Heart right ventricle (tissue), 2 donors: ENCODE measurements around the genes PHF8, GNL3L, PAGE2B, PAGE5, USP51 and UBQLN2.

DNA sequence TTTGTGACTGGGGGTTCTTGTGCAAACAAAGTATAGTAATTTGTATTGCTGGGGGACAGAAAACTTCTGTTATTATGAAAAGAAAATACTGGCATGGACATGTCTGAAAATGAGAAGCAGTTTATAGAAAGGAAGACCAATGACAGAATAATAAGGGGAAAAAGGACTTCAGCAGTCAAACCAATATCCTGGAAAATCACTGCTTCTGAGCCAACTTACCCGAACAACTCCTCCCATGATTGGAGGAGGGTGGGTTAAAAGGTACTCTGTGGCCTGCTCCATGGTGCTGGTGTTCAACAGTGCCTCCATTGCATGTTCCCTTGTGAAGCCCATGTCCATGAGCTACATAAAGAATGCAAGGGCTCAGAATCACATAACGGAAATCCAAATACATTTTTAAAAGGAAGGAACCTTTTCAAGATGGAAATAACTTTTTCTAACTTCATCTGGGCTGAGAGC is 95.7 kb downstream of the HUWE1 start:
- PRO-cap, 2 experiments = no peak in any of the 2 experiments

DNA sequence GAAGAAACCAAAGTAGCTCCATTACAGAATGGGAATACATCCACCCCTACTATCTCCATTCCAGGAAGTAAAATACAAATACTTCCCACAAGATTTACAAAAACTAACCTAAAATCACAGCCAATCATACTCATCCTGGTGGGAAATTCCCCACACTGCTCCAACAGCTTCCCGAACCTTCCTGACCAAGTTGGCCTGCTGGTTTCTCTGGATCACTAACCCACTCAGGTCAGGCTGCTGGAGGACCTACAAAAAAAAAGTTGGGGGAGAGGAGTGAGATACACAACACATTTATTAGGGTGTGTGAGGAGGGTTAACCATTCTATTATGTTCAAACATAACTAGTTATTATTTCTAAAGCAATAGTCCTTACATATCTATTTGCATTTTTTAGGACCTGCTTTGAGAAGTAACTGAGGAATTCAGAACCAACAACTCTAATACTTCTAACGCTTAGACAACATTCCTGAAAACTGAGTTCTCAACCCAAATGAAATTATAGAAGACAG is 6.5 kb downstream of the HUWE1 start:
- PRO-cap, 2 experiments = no peak in any of the 2 experiments

- PRO-cap, 2 experiments = peak in 2 of 2 experiments; most common plus-strand start chrX:54044003 (in 1); most common minus-strand start chrX:54043934 (in 2)
Observed at GRCh38 chrX:54043745-54044568, at the start of gene PHF8. Gene PHF8 (minus strand): TSS chrX:54044473.

DNA sequence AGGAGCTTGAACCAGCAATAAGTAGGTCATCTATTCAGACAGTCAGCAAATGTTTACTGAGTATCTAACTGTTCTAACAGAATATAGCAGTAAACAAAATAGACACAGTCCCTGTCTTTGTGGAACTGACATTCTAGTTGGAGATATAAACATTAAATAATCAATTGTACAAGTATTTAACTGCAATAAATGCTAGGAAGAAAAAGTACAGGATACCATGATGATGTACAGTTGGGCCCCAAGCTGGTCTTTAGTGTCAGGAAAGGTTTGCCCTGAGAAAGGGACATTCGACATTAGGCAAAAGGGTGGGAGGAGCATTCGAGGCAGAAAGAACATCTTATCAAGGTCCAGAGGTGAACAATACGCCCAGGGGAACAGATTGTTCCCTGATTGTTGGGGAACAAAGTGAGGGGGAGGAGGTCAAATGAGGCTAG is 20.4 kb upstream of the TSR2 start:
- PRO-cap, 2 experiments = no peak in any of the 2 experiments

GRCh38 chrX:54529946-54530849 is at the start of gene GNL3L:
Gene GNL3L (plus strand): TSS chrX:54530219.
- PRO-cap, 2 experiments = peak in 2 of 2 experiments; most common plus-strand start chrX:54530218 (in 1); most common minus-strand start chrX:54530044 (in 2)

DNA sequence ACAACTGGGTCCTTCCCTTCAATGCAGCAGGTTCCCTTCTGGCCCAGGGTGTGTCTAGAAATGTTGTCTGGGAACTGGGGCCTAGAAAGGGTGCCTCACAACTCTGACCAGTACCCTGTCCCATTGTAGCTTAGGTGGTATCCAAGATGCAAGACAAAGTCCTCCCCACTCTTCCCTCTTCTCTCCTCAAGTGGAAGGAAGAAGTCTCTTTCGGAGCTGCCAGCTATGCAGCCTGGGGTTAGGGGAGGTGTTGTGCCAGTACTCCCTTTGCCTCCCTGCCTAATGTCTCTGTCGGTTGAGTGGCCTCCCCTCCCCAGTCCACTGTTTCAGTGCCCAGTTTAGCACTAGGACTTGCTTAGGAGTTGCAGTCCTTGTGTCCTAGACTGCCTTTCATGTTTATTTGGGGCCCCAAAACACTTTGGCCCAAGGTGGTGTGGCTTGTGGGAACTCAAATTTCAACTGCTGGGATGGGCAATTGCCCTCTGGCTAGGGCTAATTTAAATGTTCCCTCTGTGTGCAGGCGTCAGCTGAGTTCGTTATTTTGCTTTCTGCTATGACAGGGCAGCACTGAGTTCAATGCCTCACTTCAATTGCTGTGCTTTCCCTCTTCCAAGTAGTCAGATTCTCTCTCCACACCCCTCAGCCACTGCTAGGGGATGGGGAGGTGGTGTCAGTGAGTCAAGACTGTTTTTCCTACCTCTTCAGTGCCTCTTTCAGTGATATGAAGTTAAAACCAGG is 51.3 kb downstream of the ITIH6 start:
- PRO-cap, 2 experiments = no peak in any of the 2 experiments

GRCh38 chrX:55074972-55075353 is at the start of gene PAGE2B:
Gene PAGE2B (plus strand): TSS chrX:55075030.
- PRO-cap, 2 experiments = no peak in any of the 2 experiments

GRCh38 chrX:55202210-55202580 is 18.0 kb upstream of the PAGE5 start:
- PRO-cap, 2 experiments = no peak in any of the 2 experiments

- PRO-cap, 2 experiments = no peak in any of the 2 experiments
Observed at GRCh38 chrX:55210813-55211432, 9.2 kb upstream of the PAGE5 start.

GRCh38 chrX:55220007-55220482 is at the start of gene PAGE5:
Gene PAGE5 (plus strand): TSS chrX:55220346.
- PRO-cap, 2 experiments = no peak in any of the 2 experiments

- PRO-cap, 2 experiments = peak in 2 of 2 experiments; most common plus-strand start chrX:55489863 (in 1); most common minus-strand start chrX:55489848 (in 2)
Observed at GRCh38 chrX:55489670-55490352, at the start of gene USP51. Gene USP51 (minus strand): TSS chrX:55489848.

DNA sequence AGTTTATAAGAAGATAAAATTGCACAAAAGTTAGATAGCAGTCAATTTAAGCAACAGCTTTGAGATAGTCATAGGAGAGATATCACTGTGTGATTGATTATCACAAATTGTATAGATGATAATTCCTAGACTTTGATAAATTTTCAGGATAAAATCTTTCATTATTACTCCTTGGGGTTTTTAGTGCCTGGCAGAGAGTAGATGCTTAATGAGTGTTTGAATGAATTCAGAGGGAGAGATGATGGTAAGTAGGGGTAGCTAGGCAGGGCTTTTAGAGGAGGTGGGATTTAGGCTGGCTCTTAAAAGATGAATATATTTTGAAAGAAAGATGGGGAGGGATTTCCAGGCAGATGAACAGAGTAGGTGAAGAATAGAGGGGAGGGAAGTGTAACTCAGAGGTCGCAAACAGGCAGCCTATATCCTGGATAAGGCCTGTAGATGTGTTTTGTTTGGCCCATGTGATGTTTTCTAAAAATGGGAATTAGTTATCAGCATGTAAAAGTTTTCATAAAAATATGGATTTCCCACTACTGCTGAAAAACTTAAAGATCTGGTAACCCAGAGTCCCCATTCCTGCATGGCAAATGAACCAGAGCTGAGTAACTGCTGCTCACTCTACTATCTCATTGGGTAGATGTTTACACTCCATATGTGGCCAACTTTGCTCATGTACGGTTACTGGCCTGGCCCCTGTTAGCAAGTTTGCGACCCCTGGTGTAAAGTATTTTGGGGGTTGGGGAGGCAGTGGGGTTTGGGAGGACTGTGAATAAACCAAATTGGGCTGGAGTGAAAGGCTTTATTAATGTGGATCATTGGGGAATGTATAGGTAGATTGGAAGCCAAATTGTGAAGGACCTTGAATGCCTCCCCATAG is 10.4 kb downstream of the RRAGB start:
- PRO-cap, 2 experiments = no peak in any of the 2 experiments

DNA sequence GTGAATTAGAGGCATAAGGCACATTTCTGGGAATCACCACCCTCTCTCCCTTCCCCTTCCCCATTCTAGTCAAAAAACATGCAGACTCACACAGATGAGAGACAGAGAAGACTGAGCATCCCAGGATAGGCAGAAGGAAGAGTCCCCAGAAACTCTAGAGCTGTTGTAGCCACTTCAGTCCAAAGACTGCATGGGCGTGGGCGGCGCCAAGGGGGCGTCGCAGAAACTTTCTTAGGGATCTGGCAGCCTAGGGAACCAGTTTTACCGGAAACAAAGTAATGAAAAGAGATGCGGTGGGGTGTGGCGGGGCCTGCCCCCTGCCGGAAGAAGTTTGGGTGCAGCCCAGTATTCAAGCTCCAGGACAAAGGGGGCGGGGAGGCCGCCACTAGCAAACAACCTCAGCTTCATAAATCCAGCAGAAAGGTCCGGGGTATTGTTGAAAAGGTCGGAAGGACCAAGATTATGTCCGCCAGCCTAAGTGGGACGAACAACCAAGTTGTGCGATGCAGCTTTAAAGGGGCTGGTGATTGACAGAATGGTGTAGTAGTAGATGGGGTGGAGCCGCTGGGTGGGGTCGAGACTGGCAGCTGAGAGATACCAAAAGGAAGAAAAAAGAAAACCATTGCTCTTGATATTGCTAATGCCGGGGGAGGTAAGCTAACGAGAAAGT is 190.5 kb downstream of the RRAGB start:
- PRO-cap, 2 experiments = peak in 1 of 2 experiments; most common plus-strand start position 364 of the sequence (in 1)

- PRO-cap, 2 experiments = no peak in any of the 2 experiments
Observed at GRCh38 chrX:55910026-55910737, 192.6 kb downstream of the RRAGB start.

GRCh38 chrX:56068312-56068834 is 163.8 kb upstream of the KLF8 start:
- PRO-cap, 2 experiments = no peak in any of the 2 experiments

DNA sequence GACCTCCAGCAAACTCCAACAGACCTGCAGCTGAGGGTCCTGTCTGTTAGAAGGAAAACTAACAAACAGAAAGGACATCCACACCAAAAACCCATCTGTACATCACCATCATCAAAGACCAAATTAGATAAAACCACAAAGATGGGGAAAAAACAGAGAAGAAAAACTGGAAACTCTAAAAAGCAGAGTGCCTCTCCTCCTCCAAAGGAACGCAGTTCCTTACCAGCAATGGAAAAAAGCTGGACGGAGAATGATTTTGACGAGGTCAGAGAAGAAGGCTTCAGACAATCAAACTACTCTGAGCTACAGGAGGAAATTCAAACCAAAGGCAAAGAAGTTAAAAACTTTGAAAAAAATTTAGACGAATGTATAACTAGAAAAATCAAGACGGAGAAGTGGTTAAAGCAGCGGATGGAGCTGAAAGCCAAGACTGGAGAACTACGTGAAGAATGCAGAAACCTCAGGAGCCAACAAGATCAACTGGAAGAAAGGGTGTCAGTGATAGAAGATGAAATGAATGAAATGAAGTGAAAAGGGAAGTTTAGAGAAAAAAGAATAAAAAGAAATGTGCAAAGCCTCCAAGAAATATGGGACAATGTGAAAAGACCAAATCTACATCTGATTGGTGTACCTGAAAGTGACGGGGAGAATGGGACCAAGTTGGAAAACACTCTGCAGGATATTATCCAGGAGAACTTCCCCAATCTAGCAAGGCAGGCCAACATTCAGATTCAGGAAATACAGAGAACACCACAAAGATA is 47.2 kb upstream of the KLF8 start:
- PRO-cap, 2 experiments = no peak in any of the 2 experiments

DNA sequence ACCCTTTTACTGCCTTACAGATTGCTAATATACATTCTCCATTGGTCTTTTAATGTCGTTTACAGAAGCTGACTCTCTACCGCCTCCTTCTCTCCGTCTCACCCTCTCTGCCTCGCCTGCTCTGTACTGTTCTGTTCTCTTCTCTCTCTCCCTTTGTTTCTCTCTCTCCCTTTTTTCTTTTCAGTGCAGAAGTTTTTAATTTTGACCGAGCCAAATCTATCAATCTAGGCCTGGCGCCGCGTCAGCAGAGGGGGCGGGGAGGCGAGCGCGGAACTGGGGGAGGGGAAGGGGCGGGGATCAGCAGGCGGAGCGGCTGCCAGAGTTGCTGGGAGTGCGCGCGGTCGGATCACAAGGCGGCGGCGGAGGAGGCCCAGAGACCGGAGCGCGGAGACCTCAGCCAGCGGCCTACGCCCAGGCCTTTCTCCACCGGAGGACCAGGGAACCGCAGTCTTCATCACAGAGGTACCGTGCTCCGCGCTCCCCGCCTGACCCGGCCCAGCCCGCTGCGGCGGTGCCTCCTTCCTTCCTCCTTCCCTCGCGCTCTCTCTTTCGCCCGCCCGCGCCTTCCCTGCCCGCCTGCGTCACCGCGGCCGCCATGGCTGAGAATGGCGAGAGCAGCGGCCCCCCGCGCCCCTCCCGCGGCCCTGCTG is at the start of gene UBQLN2:
Gene UBQLN2 (plus strand): TSS at position 349 of the 650 bp plus-strand sequence.
- PRO-cap, 2 experiments = peak in 2 of 2 experiments; most common plus-strand start position 349 of the sequence (in 1); most common minus-strand start position 133 of the sequence (in 1)

DNA sequence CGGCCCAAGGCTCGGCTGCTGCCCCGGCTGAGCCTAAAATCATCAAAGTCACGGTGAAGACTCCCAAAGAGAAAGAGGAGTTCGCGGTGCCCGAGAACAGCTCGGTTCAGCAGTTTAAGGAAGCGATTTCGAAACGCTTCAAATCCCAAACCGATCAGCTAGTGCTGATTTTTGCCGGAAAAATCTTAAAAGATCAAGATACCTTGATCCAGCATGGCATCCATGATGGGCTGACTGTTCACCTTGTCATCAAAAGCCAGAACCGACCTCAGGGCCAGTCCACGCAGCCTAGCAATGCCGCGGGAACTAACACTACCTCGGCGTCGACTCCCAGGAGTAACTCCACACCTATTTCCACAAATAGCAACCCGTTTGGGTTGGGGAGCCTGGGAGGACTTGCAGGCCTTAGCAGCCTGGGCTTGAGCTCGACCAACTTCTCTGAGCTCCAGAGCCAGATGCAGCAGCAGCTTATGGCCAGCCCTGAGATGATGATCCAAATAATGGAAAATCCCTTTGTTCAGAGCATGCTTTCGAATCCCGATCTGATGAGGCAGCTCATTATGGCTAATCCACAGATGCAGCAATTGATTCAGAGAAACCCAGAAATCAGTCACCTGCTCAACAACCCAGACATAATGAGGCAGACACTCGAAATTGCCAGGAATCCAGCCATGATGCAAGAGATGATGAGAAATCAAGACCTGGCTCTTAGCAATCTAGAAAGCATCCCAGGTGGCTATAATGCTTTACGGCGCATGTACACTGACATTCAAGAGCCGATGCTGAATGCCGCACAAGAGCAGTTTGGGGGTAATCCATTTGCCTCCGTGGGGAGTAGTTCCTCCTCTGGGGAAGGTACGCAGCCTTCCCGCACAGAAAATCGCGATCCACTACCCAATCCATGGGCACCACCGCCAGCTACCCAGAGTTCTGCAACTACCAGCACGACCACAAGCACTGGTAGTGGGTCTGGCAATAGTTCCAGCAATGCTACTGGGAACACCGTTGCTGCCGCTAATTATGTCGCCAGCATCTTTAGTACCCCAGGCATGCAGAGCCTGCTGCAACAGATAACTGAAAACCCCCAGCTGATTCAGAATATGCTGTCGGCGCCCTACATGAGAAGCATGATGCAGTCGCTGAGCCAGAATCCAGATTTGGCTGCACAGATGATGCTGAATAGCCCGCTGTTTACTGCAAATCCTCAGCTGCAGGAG is 910 bp downstream of the UBQLN2 start:
- PRO-cap, 2 experiments = no peak in any of the 2 experiments

DNA sequence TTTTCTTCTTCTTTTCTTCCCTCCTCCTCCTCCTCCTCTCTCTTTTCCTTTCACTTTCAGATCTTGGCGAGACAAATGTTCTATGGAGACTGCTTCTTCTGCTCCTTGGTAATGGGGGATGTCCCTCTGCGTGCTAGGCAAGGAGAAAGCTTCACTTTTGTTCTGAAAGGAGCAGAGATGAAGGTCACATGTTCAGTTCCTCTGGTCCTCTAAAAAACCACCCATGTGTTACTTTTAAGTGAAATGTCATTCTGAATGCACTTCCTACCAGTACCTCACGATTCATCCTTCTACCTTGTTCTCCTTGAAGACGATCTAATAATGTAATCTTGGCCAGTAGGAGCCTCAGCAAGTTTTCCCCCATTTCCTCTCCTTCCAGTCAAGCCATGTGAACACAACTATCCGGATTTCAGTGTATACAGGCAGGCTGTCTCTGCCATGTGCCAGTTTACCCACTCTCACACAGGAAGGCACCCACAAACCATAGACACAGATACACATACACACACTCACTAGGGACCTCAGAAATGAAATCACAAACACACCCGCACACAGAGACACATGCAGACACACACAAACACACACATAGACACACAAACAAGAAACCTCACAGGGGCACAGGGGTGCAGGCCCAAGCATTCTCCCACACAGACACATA is 33.4 kb downstream of the NBDY start:
- PRO-cap, 2 experiments = no peak in any of the 2 experiments

DNA sequence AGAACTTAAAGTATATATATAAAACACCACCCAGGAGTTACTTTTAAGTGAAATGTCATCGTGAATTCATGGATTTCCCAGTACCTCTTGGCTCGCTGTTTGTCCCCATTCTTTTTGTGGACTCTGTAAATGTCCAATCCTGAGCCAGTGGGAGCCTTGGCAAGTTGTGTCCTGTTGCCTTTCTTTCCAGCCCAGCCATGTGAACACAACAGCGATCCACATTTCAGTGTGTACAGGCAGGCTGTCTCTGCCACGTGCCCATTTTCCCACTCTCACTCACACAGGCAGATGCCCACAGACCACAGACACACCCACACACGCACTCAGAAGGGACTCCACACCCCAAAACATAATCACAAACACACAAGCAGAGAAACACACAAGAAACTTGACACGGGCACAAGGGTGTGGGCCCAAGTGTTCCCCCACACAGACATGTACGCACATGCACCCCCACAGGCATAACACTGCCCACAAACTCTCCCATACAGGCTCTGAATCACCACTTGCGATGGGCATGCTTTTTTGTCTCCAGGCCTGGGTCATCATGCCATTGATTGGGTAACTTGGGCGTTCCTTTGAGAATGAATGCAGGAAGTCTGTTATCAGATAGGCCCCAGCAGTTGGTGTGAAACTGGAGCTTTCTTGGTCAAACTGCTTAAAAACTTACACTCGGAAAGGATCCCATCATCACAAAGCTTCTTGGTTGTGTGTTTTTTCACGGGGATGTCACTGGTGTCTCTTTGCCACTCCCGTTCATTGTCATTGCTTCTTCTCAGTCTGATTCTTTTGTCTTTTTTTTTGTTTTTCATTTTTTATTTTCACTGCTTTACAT is 84.3 kb downstream of the NBDY start:
- PRO-cap, 2 experiments = no peak in any of the 2 experiments